ENCODE measurements around a stretch of chr1.

DNA sequence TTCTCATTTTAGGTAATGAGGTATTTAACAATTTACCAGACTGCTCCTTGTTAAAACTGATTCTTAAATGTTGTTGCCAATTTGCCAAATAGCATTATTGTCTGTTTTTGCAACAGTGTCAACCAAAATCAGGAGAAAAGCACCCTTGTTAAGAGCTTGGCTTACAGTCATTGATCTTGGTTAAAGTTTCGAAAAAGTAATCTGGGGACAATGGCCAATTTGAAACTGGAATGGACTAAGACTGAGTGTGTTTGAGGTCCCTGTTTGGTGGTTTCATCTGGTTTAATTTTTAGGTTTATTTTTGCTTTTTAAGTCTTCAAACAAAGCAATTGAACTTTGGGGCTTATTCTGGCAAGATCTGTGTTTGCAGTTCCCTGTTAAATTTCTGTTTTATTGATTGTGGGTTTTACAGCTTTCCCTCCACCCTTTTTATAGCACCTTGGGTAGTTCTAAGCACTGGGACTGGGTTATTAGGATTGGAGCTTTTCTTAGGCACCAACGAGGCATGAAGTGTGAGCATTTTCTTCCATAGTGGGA, 40.7 kb upstream of the MAP10 start:
- PRO-cap = no peak

DNA sequence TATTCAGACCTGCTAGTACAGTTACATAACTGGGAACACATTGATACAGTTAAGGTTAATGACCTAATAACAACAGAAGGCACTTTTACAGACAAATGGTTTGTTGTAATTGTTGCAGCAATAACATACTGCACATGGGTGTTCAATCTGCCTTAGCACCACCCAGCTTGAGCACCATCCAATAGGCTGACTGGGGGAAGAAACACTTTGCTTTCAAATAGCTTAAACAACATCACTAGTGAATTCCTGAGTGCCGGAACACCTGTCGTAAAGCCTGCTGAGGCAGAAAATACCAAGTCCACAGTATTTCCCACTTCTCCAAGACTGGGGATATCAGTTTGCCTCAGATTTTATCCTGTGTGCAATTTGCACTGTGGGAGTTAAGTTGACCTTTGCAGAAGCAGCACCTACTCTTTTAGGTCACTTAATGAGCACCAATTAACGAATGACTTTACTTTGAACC, 40.2 kb upstream of the MAP10 start:
- PRO-cap = no peak

- PRO-cap = no peak
These were observed 33.7 kb downstream of the NTPCR start for GRCh38 chr1:232983892-232984809.

- PRO-cap = no peak
These were observed 32.3 kb downstream of the KCNK1 start for GRCh38 chr1:233646119-233646776.

- PRO-cap = no peak
These were observed 93.6 kb downstream of the KCNK1 start for GRCh38 chr1:233707158-233708239.

DNA sequence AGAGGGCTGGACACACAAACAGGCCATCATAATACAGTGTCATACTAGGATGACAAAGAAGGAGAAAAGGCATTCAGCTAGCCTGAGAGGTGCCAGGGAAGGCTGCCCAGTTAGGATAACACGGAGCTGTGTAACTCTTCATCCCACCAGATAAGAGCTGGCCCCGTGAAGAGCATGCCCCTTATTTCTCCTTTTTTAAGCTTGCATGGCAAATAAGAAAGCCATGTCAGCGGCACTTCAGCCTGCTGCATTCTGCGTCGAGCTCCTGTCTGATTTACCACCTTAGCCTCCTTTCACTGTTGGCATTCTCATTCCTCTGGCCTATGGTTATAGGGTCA, 109.5 kb downstream of the KCNK1 start:
- PRO-cap = no peak

DNA sequence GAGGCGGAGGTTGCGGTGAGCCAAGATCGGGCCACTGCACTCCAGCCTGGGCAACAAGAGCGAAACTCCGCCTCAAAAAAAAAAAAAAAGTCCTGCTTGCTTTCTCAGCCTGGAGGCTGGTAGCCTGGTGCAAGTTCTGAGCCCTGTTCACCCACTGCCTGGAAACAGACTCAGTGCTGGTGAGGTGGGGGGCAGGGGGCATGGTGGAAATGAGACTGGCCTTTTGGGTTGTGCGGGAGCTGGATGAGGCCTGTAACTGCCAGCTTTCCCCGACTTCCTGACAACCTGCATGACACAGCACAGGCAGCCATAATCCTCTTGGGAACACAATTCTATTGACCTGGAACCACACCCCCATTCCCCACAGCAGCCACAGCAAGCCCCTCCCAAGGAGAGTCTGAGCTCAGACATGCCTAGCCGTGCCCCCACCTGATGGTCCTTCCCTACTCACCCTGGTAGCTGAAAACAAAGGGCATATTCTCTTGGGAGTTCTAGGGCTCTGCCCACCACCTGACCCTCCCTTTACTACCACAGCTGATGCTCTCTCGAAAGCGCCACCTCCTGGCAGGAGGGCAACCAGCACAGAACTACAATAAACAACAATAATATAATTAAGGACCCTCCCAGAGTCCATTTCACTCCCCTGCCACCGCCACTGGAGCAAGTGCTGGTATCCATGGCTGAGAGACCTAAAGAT, 184.9 kb upstream of the COA6 start:
- PRO-cap = no peak

GRCh38 chr1:234400729-234400998, 27.4 kb downstream of the COA6 start:
- PRO-cap = no peak

- PRO-cap = no peak
These were observed 38.4 kb upstream of the TARBP1 start for GRCh38 chr1:234517344-234517720.

GRCh38 chr1:234518522-234518777, 39.5 kb upstream of the TARBP1 start:
- PRO-cap = no peak

DNA sequence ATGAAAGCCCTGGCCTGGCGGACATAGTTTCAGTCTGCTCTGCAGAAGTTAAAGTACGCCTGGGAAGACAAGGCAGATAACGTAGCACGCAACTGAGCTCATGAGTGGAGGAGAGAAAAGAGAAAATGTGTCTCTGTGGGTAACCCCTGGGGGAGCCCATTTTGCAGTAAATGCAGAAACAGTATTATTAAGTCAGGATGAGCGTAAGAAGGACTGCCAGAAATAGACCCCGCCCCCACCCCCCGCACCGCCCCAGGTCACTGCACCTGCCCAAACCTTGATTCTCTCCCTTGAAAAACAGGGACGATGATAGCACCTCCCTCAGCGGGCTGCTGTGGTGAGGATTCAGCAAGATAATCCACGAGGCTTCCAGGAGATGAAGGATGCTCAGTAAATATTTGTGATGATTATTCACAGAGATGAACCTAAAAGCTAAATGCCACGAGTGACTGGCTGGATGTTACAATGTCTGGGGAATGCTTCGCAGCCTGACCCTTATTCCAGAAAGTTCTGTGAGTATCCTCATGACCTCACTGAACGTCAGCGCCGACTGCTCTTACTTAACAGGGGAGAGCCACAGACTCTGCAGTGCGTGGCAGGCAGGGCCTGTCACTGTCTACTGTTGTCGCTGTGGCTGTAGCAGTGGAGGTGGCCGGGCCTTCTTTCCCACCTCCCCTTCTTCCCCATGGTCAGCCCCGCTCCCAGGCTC, 51.9 kb upstream of the TARBP1 start:
- PRO-cap = unidirectional peak, plus-strand start at position 588 of the sequence

- PRO-cap = no peak
These were observed 25.9 kb downstream of the IRF2BP2 start for GRCh38 chr1:234583732-234584916.

GRCh38 chr1:234616389-234617000, 6.5 kb upstream of the IRF2BP2 start:
- PRO-cap = no peak

- PRO-cap = no peak
These were observed 9.8 kb upstream of the IRF2BP2 start for GRCh38 chr1:234619648-234620263.

GRCh38 chr1:234721545-234722284, 111.7 kb upstream of the IRF2BP2 start:
- PRO-cap = bidirectional peak, plus-strand start at chr1:234722328, minus-strand start at chr1:234722028

DNA sequence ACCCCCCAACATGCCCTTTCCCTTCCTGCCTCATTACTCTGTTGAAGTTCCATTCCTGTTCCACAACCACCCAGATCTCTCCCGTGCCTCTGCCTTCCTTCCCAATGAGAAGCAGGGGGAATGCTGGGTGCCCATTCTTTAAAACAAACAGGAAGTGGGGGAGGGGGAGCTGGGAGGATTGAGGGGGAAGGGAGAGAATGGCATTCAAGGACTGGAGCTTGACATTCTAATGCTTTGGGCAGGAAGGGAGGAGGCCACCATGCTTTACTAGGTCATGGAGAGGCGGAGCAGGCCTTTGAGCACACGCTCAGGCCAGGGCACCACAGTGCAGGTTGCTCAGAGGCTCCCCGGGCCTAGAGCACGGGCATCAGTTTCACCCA, 150.4 kb upstream of the IRF2BP2 start:
- PRO-cap = no peak

- PRO-cap = no peak
These were observed 158.2 kb upstream of the IRF2BP2 start for GRCh38 chr1:234768176-234768634.

DNA sequence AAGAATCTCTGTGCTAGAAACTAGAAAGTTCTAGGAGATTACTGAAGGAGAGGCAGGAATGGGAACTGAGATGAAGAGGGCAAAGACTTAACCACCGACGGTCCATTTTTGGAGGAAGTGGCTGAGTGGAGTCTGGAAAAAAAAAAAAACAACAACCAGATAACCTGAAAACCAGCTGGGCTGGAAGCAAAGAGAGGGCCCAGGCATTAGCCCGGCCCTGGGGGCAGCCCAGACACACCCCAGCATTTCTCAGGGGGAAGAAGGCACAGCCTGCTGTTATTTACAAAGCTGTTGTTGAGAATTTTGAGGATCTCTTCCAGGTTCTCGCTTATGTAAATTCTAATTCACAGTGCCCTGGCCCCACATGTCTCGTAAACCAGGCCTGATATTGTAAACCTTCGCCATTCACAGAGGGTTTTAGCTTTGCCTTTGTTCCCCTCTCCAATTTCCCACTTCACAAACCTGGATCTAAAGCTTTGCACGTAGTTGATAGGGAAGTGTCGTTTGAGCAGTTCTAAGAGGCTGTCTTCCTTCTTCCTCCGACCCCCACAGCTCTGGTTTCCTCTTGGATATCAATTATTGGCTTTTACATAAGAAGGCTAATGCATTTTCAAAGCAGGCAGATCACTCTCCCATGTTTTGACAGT, 161.8 kb upstream of the IRF2BP2 start:
- PRO-cap = no peak

DNA sequence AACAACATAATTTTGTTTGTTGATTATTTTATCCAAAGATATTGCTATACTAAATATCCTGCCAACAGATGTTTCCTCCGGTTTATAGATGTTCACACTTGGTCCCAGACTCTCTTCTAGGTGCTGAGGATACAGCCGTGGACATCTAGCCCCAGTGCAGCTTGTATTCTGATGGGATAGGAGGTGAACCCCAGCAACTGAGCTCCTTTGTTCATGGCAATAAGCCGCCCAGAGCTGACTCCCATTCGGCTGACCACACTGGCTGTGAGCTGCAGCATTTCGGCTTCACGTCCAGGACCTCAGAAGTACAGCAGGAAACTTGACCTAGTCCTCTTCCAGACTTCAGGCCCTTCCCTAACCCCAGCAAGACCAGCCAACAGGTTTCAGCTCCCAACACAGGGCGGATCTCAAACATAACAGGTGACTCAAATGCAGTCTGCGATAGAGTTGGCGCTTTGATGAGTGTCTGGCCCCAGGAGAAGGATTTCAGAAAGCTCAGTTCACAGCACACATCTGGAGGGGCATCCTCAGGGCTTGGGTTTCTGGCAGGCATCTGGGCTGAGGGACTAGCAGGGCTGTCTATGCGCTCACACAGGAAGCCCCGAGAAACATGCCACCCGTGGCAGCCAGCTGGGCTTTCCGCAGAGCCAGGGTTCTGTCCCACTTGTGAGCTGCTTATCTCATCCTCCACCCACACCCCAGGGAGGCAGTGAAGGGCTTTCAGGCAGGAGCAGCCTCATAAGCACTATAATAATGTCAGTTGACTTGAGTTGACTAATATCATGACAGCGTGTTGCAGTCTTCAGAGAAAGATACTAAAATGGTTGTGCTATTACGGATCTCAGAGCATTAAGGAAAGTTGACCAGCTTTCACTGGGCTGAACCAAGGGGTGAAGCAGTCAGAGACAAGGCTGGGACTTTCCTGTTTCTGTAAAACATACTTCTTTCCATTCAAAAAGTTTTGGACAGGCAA, 232.7 kb upstream of the IRF2BP2 start:
- PRO-cap = no peak

DNA sequence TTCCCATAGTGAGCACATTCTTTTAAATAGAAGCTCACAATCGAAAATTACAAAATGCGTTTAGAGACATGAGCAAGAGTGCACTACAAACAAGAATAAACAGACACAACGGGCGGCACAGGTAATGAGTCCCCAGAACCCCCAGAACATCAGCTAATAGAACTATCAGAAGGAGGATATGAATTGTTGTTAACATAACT, 235.6 kb upstream of the IRF2BP2 start:
- PRO-cap = no peak